Sigmoid colon (tissue), 4 donors: ENCODE measurements around the genes SNX4, ROPN1B and ABTB1.

DNA sequence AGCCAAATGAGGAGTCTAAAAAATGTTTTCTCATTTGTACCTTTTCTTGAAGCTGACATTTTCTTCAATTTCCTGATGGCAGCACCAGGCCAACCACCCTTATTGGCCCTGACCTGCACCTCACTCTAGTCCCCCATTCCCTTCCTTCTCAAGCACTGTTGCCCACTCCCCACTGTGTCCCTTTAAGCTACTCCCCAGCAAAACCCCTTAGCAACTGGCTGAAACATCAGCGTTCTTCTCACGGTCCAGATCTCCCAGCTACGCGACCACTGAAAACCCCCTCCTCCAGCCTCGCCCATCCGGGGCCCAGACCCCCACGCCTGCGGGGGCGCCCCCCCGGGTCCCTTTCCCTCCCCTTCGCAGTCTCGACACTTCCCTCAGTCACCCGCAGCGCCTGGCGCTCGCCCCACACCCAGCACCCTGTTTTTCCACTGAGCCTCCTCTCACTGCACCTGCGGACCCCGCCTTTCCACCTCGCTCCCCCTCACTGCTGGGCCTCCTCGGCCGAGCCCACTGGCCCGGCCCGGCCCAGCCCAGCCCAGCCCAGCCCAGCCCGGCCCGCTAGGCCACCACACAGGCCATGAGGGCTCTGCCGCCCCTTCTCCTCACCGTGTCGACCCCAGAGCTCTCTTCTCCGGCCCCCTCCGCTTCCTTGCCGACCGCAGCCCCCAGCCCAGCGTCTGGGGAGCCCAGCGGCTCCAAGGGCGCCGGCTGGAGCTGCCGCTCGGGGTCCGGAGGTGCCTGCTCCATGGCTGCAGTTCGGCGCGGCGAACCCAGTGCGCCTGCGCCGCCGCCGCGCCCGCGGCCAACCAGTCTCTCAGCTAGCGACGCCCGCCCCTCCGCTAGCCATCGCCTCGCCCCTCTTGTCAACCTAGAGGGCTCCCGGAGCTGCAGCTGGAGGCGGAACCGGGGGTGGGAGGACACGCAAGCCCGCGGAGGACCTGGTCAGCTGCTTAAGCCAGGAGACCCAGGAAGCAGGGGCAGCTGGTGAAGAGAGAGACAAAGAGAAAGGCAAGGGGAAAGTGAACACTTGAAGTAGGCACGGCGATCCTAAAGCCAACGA is at the start of gene SNX4:
TSS of gene SNX4 (minus strand) at position 780 of the 1,063 bp plus-strand sequence.
- PRO-cap = bidirectional peak, plus-strand start at position 874 of the sequence, minus-strand start at position 766 of the sequence
- RAMPAGE, long total RNA, 4 experiments = start-site peak on the minus strand in 4 of 4 experiments, centred at positions 762 to 763 of the sequence, 121 to 239 reads per replicate

- PRO-cap = no peak
- RAMPAGE, long total RNA, 4 experiments = no peak in any of the 4 experiments
Measured at GRCh38 chr3:125968915-125969349, at the start of gene ROPN1B. Gene ROPN1B (plus strand): TSS chr3:125969178.

DNA sequence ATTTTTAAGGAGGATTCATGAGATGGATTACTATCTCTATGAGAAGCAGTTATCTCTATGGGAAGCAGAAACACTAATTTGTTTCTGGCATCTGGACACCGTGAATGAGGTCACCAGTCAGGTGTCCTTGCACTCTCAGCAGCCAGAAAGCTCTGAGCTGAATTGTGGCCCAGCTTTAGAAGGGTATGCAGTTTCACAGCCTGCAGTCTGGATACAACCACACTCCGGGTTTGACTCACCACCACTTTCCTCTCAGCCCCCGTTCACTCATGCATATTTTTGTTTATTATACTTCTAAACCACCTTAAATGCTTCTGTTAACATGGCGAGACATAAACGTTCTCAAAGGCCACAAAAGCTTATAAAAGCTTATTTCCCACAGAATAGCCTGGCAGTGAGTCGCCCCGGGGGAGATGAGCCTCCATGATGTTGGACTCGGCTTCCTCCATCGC is 16.7 kb upstream of the SLC41A3 start:
- PRO-cap = unidirectional peak, plus-strand start at position 190 of the sequence
- RAMPAGE, long total RNA, 4 experiments = no peak in any of the 4 experiments

DNA sequence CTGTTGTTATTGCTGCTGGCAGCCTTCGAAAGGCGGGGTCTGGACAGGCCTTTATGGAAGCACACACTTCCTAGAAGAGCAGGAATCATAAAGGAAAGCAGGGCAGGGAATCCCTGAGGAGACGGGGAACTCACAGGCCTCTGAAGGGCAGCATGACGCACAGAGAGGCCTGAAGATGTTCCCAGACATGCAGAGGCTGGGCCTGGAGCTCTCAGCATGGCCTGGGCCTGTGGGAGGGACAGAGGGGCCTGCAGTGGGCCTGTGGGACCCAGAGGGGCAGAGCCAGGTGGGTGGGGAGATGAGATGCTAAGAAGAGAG is 18.7 kb upstream of the SLC41A3 start:
- PRO-cap = no peak
- RAMPAGE, long total RNA, 4 experiments = no peak in any of the 4 experiments

DNA sequence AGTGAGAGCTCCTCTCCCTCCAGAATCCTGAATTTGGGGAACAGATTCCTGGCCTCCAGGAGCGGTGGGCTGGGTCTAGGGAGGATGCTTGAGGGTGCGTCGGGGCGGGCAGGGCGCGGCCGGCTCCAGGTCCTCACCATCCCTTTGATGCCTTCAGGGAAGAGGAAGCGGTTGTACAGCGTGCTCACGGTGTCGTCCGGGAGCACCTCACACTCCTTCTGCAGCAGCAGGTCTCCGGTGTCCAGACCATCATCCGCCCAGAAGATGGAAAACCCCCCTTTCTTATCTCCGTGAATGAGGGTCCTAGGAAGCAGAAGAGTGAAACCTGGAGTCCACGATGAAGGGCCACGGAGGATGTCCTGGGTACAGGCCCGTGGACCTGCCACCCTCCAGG is 23.2 kb downstream of the ALDH1L1 start:
- PRO-cap = no peak
- RAMPAGE, long total RNA, 4 experiments = no peak in any of the 4 experiments

GRCh38 chr3:126186715-126187106 is 6.3 kb upstream of the ALDH1L1 start:
- PRO-cap = no peak
- RAMPAGE, long total RNA, 4 experiments = no peak in any of the 4 experiments

- PRO-cap = no peak
- RAMPAGE, long total RNA, 4 experiments = start-site peak on the minus strand in 1 of 4 experiments, at chr3:126301246-126301335 at its widest, 5 reads per replicate
Measured at GRCh38 chr3:126300895-126301635, 56.1 kb downstream of the KLF15 start.

DNA sequence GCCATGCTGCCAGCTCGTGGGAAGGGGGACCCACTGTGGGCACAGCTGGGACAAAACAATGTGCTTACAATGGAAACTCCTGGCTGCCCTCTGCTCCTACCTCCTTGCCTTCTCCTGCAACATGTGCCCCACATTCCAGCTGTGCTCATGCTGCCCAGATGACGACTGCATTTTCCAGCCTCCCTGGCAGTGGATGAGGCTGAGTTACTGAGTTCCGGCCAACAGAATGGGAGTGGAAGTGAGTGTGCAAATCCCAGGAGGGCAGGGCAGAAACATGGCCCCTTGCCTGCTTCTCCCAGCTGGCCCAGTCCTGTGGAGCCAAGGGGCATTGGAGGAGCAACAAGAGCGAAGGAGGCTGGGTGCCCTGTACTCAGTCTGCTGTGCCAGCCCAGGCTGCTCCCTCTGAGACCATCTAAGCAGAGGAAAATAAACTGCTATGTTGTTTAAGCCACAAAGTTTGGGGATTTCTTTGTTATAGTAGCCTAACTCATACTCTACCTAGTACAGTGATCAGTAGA is 17.1 kb downstream of the KLF15 start:
- PRO-cap = unidirectional peak, minus-strand start at position 114 of the sequence
- RAMPAGE, long total RNA, 4 experiments = no peak in any of the 4 experiments

DNA sequence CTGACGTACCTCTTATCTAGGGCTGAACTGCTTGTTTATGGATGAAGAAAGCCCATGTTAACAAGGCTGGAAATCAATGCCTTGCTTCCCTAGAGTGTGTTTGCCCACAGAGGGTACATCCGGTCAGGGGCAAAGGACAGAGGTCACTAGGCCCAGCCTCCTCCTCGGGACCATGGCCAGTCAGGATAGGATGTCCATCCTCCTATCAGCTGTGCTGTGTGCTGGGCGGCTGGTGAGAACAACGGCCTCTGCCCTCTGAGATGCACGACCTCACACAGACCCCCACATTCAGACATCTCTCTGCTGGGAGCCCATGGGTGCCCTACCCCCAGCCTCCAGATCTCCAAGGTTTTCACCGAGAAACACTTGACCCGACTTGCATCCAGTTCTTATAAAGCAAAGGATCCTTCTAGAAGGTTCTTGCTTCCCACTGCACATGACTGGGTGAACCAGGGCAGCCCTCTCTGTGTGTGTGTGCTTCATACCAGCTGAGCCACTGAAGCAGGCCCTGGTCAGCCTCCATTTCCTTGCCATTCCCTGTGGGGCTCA is 15.7 kb downstream of the KLF15 start:
- PRO-cap = no peak
- RAMPAGE, long total RNA, 4 experiments = no peak in any of the 4 experiments

DNA sequence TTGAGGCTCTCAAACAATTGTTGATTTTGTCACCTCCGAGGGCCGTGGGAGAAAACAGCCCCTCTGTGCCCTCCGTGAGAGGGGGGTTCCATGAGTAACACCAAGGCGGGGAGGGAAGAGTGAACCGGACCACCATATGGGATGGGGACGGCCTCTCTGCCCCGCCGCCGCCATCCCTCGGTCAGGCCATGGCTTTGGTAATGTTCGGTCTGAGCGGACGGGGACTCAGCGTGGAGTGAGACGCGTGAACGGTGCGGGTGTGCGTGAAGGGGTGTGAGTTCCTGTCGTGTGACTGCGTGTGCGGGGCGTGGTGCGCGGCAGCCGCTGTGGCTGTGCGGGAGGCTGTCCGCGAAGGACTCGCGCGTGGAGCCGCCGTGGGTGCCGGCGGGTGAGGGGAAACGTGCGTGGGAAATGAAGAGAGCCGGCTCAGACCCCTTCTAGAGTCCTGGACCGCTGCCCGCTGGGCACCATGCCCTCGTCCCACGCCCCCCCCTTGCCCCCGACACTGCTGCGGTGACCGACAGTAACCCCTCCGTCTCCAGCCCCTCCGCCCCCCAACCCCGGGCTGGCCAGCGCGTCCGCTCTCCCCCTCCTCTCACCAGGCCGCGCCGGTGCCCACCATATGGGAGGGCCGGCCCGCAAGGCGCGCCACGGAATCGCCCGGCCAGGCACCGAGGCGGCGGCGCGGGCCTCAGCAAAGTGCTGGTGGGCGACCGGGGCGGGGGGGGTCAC is 729 bp downstream of the KLF15 start:
- PRO-cap = no peak
- RAMPAGE, long total RNA, 4 experiments = no peak in any of the 4 experiments

DNA sequence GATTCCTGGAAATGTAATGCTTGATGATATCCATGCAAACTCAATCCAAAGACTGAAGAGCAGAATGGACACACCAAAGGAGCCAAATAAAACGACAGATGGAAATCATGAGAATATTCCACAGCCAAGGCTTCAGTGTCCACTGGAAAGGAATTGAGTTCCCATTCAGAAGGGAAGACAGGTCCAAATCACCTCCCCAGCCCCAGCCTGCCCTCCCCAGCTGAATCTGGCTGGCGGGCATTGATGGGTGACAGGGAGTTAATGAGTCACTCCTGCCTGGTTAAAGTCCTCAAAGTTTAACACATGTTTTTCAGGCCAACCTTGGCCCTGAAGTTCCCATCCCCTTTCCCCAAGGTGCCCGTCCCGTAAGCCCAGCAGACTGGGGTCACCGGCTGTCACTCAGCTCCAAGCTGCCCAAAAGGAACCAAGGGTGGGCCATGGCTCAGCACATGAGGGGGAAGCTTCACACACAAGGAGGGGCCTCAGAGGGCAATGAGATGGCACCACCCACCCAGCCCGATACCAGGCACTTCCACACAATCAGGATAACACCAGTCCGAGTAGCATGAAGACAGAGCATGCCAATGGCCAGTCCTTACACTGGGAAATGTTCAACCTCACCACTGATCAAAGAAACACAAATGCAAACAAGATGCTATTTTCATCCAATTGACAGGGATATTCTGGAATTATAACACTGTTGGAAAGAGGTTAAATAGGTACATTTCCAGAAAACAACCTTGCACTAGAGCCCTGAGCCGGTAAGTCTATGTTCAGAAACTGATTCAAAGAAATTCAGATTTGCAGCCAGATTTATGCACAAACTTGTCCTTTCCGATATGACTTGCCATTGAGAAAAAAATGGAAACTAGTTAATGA is 10.2 kb upstream of the KLF15 start:
- PRO-cap = no peak
- RAMPAGE, long total RNA, 4 experiments = no peak in any of the 4 experiments

DNA sequence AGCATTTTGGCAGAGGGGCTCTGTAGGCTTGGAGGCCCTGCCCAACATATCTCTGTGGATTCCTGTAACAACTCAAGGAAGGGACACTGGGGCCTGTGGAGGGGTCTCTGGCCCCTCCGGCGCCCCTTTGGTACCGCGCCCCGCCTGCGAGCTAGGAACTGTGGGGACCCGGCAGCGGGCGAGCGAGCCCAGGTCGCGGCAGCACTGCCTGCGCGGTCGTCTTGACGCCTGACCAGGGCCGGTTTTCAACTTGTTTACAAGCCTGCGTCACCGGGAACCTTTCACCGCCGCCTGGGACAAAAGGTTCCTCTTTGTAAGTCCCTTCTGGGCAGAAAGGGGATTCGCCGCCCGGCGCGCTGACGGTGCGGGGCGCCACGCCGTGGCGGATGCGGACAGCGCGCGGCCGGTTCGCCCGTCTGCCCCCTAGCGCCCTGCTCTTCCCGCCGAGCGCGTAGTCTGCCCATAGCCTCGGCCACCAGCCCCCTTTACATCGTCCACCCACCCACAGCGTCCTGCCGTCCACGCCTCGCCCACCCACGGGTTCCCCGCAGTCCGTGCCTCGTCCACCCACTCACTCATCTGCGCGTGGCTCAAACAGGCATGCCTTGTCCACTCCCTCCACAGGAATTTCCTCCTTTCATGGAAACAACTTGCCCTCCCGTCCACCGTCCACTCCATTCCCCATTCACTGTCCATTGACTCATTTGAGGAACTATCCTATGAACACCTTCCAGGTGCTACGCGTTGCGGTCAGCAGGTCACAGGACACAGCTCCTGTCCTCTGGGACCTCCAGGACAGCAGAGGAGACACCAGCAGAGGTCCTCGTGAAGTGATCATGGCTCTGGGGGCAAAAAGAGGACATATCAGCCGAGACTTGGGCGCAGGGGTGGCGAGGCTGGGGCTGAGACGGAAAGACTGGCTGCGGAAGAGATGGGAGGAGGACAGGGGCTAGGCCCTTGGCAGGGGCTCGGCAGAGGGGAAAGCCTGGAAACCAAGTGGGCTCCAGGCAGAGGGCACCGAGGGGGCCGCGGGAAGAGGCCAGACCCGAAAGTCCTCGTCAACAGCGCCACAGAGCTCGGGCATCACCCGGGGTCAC is 5.3 kb upstream of the CFAP100 start:
- PRO-cap = unidirectional peak, minus-strand start at position 206 of the sequence
- RAMPAGE, long total RNA, 4 experiments = no peak in any of the 4 experiments

GRCh38 chr3:126911190-126912316 is 71.4 kb upstream of the PLXNA1 start:
- PRO-cap = no peak
- RAMPAGE, long total RNA, 4 experiments = no peak in any of the 4 experiments

GRCh38 chr3:127036234-127037121 is 53.6 kb downstream of the PLXNA1 start:
- PRO-cap = no peak
- RAMPAGE, long total RNA, 4 experiments = no peak in any of the 4 experiments

DNA sequence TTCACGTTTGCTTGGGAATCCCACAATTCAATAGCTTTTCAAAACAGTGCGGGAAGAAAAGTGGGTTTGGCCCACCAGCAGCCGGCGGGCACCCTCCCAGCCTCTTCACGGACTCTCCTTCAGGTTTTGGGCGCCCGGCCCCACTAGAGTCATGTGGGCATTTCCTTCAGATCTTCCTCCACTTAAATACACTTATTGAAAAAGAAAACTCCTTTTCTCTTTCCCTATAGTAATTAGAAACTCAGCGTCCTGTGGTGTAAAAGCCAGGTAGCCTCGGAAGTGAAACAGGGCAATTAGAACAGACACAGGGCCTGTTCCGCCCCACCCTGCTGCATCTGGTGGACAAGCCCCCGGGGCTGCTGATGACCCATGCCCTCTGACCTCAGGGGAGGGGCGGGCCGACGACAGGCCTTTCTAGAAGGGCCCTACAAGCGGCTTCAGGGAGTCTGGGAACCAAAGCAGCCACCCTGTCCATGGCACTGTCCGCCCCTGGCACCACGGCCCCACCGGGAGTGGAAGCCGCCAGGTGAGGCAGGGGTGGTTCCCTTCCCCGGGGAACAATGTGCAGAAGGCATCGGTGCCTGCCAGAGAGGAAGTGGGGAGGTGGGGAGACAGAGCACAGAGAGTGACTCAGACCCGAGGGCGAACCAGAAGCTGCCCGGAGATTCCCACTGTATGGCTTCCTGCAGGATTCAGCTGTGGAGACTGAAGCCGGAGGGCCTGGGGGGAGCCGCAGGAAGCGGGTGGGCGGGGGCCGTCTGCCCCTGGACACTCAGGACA is 134.2 kb downstream of the TPRA1 start:
- PRO-cap = no peak
- RAMPAGE, long total RNA, 4 experiments = no peak in any of the 4 experiments

- PRO-cap = no peak
- RAMPAGE, long total RNA, 4 experiments = no peak in any of the 4 experiments
Measured at GRCh38 chr3:127525596-127525834, 65.0 kb downstream of the TPRA1 start.

DNA sequence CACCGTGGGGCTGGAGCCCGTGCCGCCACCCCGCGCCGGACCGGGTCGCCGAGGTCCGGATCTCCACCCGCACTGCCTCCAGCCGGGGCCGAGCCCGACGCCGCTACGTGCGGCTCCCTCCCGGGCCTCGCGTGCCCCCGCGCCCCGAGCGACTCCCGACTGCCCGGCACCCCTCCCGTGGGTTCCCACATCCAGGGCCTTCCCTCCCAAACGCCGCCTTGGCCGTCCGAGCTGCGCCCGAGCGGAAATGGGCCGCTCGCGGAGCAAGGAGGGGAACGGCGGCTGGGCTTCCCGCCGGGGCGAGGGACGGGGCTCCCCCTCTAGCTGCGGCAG is 516 bp downstream of the TPRA1 start:
- PRO-cap = no peak
- RAMPAGE, long total RNA, 4 experiments = no peak in any of the 4 experiments

DNA sequence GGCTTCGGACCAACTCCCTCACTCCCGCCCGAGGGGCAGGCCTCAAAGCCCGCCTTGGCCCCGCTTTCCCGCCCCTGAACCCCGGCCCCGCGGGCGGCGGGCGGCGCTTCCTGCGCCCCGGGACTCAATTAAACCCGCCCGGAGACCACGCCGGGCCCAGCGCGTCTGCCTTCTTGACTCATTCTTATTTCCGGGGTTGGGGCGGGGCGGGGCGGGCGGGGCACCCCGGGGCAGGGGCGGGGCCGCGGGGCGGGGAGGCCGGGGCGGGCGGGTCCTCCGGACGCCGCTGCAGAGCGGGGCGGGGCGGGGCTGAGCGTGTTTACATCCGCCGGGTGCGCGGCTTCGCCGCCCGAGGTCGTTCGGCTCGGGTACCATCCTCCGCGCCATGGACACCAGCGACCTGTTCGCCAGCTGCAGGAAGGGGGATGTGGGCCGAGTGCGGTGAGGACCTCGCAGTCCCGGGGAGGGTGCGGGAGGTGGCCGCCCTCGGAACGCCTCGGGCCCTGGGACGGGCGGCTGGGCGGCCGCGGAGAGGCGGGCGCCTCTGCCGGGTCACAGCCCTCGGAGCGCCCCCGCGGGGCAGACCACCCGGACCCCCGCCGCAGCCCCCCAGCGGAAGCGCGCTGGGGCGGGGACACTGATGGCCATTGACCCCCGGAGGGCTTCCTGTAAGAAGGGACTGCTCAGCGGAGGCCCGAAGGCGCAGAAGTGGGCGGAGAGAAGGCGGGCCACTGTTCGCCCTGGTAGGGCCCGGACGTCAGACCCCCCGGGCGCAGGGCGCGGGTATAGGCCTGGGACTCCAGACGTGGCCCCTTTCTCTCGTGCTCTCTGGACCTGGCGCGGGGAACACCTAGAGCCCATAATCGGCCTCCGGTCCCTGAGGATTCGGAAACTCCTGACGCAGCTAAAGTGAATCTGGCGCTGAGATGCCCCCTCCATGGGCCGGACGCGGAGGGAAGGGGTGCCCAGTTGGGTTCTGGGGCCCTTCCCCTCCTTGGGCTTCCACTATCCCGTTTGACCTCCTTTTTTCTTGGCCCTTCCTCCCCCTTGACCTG is at the start of gene ABTB1:
TSS of gene ABTB1 (plus strand) at position 312 of the 1,055 bp plus-strand sequence.
- PRO-cap = bidirectional peak, plus-strand start at position 291 of the sequence, minus-strand start at position 130 of the sequence
- RAMPAGE, long total RNA, 4 experiments = start-site peak on the plus strand in 3 of 4 experiments, centred at positions 335 to 351 of the sequence, 63 to 117 reads per replicate

- PRO-cap = no peak
- RAMPAGE, long total RNA, 4 experiments = no peak in any of the 4 experiments
Measured at GRCh38 chr3:127675861-127676581, 3.3 kb downstream of the ABTB1 start.

GRCh38 chr3:127676721-127677455 is 4.1 kb downstream of the ABTB1 start:
- PRO-cap = no peak
- RAMPAGE, long total RNA, 4 experiments = no peak in any of the 4 experiments